ENCODE results near the genes GAGE10, MAGED4B, SSX2, SPANXN5, KDM5C, SMC1A and PHF8.

DNA sequence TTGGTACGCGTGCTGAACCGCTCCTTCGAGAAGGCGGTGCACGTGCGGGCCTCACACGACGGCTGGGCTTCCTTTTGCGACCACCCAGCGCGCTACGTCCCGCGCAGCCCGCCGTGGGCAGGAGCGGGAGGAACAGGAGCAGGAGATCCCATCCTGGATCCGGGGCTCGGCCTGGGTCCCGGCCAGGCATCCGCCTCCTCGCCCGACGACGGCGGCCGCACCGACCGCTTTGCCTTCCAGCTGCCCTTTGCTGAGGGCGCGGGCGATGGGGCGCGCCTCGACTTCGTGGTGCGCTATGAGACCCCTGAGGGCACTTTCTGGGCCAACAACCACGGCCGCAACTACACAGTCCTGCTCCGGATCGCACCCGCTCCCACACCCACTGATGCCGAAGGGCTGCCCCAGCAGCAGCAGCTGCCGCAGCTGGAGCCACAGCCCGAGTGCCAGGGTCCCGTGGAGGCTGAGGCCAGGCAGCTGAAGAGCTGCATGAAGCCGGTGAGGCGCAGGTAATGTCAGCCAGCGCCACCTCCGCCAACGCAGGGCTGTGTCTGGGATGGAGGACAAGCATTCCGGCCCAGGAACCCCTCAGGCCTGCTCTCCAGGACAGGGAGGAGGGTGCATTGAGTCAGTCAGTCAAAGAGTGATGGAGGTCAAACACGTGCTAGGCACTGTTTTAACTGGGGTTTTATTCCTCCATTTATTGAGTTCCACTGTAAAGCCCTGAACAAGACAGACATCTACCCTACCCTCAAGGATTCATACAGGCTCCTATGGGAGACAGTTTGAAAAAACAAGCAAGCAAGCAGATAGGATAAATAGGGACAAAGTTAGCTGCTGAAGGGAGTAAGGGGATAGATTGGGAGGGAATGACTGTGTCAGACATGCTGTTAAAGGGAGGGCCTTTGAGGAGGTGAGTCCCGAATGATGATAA lies 1.0 kb downstream of the PPP1R3F start:
- PRO-cap, result no peak

- PRO-cap, result no peak
Observed at GRCh38 chrX:49303196-49303939, at the start of gene GAGE10. Gene GAGE10 (plus strand): TSS chrX:49303646.

GRCh38 chrX:50634160-50634693 lies 163.6 kb upstream of the DGKK start:
- PRO-cap, result no peak

GRCh38 chrX:50697480-50698204 lies 116.4 kb downstream of the SHROOM4 start:
- PRO-cap, result no peak

GRCh38 chrX:52068885-52069611 lies at the start of gene MAGED4B:
Gene MAGED4B (minus strand): TSS chrX:52069183.
- PRO-cap, result no peak

- PRO-cap, result no peak
Observed at GRCh38 chrX:52707006-52707387, at the start of gene SSX2. Gene SSX2 (minus strand): TSS chrX:52707178.

- PRO-cap, result no peak
Observed at GRCh38 chrX:52797130-52797515, at the start of gene SPANXN5. Gene SPANXN5 (minus strand): TSS chrX:52797427.

DNA sequence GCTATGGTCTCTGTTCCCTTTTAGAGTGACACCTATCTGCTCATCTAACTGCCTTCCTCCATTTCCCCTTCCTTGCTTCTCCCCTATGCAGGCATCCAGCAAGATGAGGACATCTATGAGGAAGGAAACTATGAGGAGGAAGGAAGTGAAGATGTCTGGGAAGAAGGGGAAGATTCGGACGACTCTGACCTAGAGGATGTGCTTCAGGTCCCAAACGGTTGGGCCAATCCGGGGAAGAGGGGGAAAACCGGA lies 5.4 kb downstream of the TSPYL2 start:
- PRO-cap, result no peak

- PRO-cap, result bidirectional peak, plus-strand start at chrX:53225502, minus-strand start at chrX:53225199
Observed at GRCh38 chrX:53225054-53225327, at the start of gene KDM5C. Gene KDM5C (minus strand): TSS chrX:53225207.

- PRO-cap, result no peak
Observed at GRCh38 chrX:53256512-53257309, 31.7 kb upstream of the KDM5C start.

DNA sequence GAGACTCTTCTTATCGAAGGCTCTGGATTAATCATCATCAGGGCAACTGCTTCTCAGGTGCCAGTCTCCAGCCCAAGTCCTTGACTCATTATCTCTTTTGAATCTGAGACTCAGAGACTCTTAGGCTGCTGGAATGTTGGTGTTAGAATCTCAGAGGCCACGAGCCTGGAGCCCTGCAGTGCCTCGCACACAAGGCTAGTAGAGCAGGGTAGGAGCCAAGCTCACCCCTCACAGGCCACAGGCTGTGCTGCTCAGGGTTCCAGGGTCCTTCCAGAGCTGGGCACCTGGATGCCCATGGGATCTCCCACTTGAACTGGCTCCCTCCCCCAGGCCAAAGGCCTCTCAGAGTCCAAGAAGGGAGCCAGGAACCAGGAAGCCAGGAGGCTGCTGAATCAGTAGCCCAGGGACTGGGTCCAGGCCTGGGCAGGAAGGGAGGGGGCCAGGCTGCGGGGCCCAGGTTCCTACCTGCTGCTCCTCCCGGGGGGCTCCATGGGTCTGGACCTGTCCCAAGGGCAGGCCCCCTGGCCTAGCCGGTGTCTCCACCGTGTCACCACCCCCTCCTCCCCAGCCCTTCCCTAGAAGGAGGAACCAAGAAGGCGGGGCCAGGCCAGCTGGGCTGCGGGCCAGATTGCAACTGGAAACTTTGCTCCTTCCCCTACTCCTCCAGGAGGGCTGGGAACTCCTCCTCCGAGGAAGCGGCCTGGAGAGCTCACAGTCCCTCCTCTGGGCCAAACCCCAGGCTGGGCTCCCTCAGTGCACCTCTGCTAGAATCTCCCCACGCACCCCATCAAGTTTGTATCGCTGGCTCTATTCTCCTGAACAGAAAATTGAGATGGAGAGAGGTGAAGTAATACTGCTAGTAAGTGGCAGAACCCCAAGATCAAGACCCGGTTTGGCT lies 39.9 kb downstream of the IQSEC2 start:
- PRO-cap, result bidirectional peak, plus-strand start at position 712 of the sequence, minus-strand start at position 573 of the sequence

DNA sequence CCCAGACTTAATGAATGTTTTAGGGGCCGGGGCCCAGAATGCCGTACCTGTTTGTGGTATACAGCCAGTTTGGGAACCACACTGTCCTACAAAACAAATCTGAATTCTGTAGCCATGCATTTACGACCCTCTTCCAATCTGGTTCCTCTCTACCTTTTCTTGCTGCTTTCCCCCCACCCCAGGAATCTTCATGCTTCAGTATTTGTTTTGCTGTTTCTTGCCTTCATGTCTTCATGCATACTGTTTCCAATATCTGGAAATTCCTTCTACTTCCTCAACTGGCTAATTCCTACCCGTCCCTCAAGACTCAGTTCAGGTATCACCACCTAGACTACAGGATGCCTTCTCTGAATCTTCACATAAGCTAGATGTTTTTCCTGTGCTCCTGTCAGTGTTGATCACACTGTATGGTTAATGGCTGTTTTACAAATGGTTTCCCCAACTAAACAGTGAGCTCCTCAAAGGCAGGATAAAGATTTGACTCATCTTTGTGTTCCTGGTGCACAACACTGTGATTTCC lies 46.0 kb downstream of the SMC1A start:
- PRO-cap, result no peak

- PRO-cap, result no peak
Observed at GRCh38 chrX:53411601-53412395, 10.7 kb downstream of the SMC1A start.

DNA sequence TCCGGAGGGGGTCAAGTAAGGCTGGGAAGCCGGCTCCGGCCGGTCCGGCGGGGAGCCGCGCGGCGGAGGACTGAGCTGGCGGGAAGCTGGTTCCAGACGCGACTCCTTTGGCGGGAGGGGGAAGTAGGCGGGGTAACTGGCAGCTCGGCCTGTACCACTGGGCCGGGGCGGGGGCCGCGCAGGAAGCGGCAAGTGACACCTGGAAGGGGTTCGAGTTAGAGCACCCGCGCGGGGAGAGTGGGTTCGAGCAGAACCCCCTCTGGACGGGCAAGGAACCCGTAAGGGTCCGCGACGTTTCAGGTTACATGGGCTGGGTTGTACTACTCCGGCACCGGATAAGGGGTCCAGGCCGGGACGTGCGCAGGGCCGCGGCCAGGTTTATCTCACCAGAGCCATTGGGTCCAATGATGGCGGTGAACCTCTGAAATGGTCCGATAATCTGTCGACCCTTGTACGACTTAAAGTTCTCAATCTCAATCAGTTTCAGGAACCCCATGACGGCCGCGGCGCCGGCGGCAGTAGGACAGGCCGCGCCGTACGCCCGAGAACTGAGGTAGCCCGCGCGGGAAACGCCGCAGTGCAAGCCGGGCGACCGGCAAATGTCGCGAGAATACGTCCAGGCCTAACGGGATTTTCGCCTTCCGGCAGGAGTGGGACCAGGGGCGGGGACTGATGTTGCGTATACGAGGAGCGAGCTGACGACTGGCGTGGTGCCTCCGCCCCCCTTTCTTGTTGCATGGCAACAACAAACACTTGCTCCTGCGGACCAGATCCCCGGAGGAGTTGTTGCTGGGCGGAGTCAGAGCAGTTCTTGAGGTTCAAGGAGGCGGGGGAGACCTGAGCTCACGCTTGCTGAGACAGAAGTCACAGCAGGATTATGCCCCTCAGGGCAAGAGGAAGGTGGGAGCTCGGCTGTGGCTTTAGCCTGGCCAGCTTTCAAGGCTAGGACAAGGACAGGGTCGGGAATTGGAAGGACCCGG lies at the start of gene SMC1A:
SMC1A (minus strand) TSS at position 550 of the 980 bp plus-strand sequence.
- PRO-cap, result bidirectional peak, plus-strand start at position 195 of the sequence, minus-strand start at position 72 of the sequence; bidirectional peak, plus-strand start at position 769 of the sequence, minus-strand start at position 550 of the sequence

DNA sequence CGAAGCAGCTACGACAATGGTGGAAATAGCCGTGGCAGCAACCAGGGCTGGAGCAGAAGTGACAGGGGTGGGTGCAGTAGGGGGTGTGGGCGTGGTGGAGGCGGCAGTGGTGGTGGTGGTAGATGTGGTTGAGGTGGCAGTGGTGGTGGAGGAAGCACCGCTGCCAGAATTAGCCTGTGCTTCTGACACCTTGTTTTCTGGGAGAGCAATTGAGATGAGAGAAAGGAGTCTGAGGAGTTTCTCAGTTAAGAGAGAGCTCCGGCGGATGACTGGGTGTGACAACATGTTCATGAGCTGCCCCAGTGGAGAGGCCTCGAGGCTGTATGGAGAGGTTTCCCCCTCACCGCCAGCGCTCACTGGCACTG lies 113.5 kb upstream of the HSD17B10 start:
- PRO-cap, result no peak

GRCh38 chrX:53560008-53560839 lies 126.1 kb upstream of the HSD17B10 start:
- PRO-cap, result no peak

DNA sequence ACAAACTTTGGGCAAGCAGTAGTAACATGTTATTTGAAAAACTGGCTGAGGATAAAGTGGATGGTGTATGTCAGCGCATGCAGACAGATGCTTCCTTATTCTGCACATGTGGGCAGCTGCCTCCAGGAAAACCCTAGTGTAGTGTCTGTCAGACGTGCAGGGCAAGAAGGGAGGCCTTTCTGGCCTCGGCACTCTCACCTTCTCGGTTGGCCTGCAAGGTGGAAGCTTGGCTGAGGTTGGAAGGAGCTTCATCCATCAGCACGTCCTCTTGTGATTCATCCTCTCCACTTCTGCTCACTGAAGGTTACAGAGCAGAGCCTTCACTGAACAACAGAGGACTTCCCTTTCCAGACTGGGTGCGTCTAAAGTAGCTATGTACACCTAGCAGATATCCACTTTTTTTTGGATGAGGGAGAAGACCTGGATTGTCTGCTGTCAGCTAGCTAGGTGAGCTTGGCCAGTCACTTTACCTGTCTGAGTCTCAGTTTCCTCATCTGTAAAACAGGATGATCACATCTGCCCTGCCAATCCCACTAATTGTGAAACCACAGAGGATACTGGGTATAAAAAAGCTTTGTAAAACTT lies 123.8 kb downstream of the HUWE1 start:
- PRO-cap, result no peak

DNA sequence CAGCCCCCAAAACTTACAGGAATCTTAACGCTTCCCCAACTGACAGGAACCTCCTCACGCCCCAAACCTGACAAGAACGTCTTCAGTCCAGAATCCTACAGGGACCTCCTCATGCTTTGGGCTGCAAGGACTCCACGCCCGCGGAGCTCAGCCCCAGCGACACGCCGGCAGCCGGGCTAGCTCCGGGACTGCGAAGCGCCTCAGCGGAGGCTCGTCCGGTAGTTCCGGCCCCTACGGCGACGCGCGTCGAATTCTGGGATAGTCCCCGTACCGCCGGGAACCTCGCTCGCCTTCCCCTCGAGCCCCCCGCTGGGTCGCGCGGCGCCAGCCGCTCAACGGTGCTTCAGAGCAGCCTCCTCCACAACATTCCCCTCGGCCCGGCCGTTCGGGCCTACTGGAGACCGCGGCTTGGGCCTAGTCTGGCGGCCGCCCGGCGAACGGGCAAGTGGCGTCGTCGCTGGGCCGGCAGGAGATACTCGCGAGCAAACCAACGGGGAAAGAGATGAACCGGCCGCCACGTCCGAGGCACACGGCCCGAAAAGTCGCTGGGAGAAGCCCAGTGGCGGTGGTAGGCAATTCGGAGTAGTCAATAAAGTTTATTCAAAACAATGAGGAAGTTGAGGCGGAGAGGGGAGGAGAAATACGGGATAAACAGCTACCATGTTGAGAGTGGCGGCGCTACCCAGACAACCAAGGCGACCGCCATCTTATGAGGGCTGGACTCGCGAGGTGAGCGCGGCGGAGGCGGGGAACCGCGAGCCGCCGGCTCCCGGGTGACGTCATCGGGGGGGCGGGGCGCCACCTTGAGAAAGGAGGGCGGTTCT lies at the start of gene PHF8:
PHF8 (minus strand) TSS at position 729 of the 824 bp plus-strand sequence.
- PRO-cap, result bidirectional peak, plus-strand start at position 179 of the sequence, minus-strand start at position 190 of the sequence; bidirectional peak, plus-strand start at position 289 of the sequence, minus-strand start at position 253 of the sequence; unidirectional peak, minus-strand start at position 393 of the sequence; unidirectional peak, minus-strand start at position 447 of the sequence; bidirectional peak, plus-strand start outside the sequence, minus-strand start at position 708 of the sequence

- PRO-cap, result no peak
Observed at GRCh38 chrX:54180942-54181839, 1.9 kb downstream of the FAM120C start.

GRCh38 chrX:54294285-54294657 lies 111.2 kb upstream of the FAM120C start:
- PRO-cap, result no peak

All from bronchus (tissue), 1 donor.